SJCRH30 (cell line): ENCODE measurements around the gene ADAMTS12.

DNA sequence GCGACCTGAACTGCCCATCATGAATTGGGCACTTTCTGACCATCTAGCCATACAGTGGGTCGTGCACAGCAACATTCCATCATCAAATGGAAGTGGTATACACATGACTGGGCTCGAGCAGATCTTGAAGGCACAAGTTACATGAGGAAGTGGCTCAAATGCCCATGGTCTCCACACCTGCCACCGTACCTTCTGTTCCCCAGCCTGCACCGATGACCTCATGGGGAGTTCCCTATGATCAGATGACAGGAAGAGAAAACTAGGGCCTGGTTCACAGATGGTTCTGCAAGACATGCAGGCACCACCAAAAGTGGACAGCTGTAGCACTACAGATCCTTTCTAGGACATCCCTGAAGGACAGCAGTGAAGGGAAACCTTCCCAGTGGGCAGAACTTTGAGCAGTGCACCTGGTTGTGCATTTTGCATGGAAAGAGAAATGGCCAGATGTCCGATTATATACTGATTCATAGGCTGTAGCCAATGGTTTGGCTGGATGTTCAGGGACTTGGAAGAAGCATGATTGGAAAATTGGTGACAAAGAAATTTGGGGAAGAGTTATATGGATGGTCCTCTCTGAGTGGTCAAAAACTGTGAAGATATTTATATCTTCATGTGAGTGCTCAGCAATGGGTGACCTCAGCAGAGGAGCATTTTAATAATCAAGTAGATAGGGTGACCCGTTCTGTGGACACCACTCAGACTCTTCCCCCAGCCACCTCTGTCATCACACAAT, 21.6 kb downstream of the MTMR12 start:
- RAMPAGE, long total RNA = no peak

GRCh38 chr5:32331128-32331629, 18.4 kb upstream of the MTMR12 start:
- RAMPAGE, long total RNA = no peak

GRCh38 chr5:32395055-32395560, 49.4 kb downstream of the ZFR start:
- RAMPAGE, long total RNA = no peak

GRCh38 chr5:32399872-32400304, 44.7 kb downstream of the ZFR start:
- RAMPAGE, long total RNA = no peak

DNA sequence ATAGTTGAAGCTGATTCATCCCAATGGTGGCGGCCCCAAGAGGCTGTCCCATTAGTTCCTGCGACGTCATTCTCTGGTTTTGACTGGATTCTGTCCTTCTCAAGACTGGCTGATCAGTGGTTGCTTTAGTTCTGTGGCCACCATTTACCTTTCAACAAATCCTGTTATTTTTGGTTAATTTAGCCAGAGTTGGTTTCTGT, 60.0 kb downstream of the SUB1 start:
- RAMPAGE, long total RNA = no peak

DNA sequence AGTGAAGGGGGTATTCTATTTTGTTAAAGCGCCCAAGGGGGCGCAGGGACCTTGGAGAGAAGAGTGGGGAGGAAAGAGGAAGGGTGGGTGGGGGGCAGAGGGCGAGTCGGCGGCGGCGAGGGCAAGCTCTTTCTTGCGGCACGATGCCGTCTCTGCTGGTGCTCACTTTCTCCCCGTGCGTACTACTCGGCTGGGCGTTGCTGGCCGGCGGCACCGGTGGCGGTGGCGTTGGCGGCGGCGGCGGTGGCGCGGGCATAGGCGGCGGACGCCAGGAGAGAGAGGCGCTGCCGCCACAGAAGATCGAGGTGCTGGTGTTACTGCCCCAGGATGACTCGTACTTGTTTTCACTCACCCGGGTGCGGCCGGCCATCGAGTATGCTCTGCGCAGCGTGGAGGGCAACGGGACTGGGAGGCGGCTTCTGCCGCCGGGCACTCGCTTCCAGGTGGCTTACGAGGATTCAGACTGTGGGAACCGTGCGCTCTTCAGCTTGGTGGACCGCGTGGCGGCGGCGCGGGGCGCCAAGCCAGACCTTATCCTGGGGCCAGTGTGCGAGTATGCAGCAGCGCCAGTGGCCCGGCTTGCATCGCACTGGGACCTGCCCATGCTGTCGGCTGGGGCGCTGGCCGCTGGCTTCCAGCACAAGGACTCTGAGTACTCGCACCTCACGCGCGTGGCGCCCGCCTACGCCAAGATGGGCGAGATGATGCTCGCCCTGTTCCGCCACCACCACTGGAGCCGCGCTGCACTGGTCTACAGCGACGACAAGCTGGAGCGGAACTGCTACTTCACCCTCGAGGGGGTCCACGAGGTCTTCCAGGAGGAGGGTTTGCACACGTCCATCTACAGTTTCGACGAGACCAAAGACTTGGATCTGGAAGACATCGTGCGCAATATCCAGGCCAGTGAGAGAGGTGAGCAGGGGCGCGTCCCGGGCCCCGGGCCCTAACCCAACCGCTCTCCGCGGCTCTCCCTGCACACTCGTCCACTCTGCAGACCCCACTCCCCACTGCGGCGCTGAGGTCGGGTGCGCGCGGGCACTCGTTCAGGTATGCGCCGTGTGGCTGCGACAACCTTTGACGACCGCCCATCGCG, 859 bp downstream of the NPR3 start:
- RAMPAGE, long total RNA = no peak

- RAMPAGE, long total RNA = no peak
Measured at GRCh38 chr5:32713289-32714546, 2.6 kb downstream of the NPR3 start.

- RAMPAGE, long total RNA = no peak
Measured at GRCh38 chr5:33230459-33231199, 210.1 kb upstream of the TARS1 start.

- RAMPAGE, long total RNA = start-site peak on the minus strand at chr5:33440595-33440637, 72 and 19 reads in 2 replicates
Measured at GRCh38 chr5:33440257-33440902, 385 bp upstream of the TARS1 start.

GRCh38 chr5:33686145-33686860, 205.5 kb downstream of the ADAMTS12 start:
- RAMPAGE, long total RNA = no peak

DNA sequence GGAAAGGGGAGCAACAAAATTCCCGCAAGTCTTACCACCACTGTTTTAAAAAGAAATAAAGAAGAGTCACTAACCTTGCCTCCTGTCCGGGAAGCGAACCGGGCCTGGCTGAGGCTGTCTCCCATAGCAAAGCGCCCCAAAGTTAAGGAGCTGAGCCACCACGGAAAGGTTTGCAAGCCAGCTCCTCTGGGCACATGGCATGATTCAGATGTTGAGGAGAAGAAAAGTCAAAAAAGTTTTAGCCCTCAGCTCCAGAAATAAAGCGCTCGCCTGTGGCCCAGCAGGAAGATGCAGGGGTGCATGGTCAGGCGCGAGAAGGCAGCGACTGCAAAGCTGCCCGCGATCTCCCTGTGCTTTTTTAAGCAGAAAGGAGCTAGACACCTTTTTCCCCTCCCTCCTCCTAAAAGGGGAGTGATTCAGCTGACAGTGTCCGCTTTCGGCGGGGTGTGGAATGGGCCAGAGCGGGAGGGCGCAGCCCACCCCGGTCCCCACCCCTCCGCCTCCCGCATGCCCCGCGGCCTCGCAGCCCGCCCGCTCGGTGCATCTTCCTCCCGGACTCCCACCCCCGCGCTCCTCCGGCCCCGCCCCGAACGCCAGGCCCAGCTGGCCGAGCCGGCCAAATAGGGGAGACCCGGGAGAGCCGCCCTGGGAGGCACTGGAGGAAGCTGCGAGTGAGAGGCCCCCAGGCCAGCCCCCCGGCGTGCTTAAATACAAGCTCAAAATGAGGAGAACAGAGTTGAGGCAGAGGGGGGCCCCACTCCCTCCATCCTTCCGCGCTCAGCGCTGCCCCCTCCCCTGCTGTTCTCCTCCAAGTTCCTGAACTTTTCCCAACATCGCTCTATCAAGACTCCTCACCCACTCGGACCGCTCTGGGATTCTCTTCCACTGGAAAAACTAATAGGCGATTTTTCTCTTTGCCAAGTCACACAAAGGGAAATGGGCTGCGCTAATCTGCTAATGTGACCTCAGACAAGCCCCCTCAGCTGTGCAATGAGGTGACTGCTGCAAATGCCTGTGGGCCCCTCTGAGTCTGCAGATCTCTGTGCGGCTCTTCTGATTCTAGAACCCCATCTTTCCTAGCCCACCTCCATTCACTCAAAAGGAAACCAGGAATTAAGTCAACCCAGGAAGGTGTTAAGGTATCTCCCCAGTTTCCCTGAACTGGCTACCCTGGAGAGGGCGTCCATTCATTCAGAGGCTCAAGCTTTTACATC, at the start of gene ADAMTS12:
ADAMTS12 (minus strand) TSS at position 335 of the 1,214 bp plus-strand sequence.
- RAMPAGE, long total RNA = no peak

DNA sequence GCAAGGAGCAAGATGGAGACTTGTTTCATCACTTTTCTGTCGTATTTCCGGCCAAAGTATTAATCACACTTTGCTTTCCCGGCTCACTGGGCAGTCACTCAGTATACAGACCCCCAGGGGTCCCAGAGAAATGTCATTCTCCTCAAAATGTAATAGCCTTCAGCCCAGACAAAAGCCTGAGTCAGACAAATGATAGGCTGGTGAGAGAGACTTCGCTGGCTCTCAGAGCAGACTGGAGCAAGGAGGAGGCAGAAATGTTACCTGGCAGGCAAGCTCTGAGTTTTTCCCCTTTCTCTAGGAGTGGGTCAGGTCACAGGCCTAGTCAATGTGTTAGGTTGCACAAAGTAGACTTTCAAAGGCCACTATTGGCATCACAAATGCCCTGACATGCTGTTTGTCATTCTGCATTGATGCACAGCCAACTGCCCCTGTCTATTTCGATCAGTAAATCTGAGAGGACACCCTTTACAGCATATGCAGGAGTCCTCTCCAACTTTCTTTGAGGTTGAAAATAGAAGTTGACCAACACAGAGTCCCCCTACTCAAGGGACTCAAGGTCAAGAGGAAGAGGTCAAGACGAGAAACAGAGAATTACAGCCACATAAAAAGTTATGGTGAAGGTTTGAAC, 15.5 kb upstream of the C1QTNF3 start:
- RAMPAGE, long total RNA = no peak

DNA sequence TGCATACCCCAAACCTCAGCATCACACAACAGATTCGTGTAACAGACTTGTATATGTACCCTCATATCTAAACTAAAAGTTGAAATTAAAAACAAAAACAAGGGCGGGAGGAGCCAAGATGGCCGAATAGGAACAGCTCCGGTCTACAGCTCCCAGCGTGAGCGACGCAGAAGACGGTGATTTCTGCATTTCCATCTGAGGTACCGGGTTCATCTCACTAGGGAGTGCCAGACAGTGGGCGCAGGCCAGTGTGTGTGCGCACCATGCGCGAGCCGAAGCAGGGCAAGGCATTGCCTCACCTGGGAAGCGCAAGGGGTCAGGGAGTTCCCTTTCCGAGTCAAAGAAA, 104.7 kb upstream of the C1QTNF3 start:
- RAMPAGE, long total RNA = no peak

DNA sequence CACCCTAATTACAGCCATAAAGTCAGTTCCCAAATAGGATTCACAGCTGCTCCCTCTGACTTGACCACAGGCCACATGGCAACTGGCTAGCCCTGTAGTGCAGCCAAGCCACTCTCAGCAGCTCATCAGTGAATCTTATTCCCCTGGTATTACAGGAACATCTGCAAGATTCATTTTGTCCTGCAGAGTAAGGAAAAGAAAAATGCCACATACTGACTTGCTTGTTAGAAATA, 244.7 kb upstream of the RAI14 start:
- RAMPAGE, long total RNA = no peak

- RAMPAGE, long total RNA = no peak
Measured at GRCh38 chr5:34484094-34484536, 172.0 kb upstream of the RAI14 start.

DNA sequence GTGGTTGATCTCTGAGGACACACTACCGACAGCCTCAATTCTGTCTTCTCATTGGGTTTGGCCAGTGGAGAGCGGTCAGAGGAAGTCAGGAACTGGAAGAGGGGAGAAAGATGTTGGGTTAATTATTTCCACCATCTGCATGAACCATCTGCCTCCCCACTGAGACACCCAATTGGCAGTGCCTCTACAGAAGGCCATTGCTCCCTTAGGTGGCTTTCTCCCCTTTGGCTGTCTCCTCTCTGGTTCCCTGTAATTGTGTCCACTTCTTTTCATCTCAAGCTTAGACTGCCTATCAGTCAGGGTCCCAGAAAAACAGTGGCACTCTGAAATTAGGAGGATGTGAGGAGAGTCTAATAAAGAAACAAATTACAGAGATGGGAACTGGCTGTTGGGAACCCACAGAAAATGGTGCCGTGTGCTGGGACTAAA, 154.2 kb upstream of the RAI14 start:
- RAMPAGE, long total RNA = no peak

- RAMPAGE, long total RNA = no peak
Measured at GRCh38 chr5:34570490-34571821, 85.2 kb upstream of the RAI14 start.

DNA sequence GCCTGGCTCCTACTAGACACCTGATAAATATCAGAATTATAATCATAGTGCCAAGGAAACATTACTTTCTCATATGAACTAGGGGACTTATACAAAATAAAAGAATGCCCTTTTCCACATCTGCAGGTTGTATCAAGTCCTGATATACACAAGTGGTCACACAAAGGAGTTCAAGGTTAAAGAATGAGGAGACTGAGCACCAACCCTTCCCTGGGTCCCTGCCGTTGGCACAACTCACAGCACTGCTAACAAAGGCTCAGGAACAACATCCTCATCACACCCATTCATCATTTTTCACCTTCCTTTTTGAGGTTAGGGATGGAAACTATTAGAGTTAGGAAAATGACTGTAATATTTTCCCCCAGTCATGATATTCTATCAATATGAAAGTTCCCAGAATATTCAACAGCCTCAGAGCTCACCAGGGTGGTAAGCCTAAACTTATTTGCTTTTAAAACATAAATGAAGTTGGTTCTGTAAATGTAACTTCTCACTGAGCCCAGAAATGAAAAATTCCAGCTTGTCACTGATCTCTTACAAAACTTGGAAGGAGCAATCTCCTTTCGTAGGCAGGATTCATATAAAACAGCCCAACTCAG, 34.4 kb upstream of the RAI14 start:
- RAMPAGE, long total RNA = no peak

GRCh38 chr5:34687215-34687736, 31.1 kb downstream of the RAI14 start:
- RAMPAGE, long total RNA = no peak

DNA sequence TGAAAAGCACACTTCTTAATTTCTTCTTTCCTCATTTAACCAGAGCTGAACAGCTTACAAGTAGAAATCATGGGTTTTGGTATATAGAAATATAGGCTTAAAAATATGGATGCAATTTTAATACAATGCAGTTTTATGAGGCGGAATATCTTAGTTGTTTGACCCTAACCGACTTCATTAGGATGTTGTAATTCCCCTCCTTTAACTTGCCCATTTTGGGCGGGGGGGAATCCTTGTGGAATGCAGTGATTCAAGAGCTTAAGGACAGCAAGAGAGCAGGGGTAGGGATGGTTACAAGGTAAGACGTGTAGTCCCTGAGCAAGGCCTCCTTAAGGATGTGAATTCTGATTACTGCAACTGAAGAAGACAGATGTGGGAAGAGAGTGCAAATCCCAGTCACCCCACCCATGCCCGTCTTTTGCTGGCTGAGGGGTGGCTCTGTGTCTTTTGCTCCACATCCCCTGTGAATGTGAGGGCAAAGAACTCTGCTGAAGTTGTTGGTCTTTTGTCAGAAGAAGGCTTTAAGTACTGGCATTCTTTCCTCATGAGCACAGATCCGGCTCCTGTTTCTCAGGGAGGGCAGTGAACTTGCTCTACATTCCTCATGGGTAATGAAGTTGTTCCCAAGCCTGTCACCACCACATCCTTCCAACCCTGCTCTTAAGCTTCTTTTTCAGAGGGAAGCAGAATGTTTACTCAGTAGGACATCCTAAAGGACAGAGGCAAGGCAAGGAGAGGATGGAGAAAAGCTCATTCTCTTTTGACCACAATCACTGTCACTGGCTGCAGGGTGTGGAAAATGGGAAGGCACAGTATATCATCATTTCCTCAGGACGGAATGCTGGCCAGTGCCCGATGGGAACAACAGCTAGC, 61.4 kb downstream of the RAI14 start:
- RAMPAGE, long total RNA = no peak